Diencephalon (tissue), 2 donors: ENCODE measurements around a stretch of chr1.

- RAMPAGE, long total RNA = no peak
Observed at GRCh38 chr1:2052089-2052452, 1.9 kb downstream of the PRKCZ start.

DNA sequence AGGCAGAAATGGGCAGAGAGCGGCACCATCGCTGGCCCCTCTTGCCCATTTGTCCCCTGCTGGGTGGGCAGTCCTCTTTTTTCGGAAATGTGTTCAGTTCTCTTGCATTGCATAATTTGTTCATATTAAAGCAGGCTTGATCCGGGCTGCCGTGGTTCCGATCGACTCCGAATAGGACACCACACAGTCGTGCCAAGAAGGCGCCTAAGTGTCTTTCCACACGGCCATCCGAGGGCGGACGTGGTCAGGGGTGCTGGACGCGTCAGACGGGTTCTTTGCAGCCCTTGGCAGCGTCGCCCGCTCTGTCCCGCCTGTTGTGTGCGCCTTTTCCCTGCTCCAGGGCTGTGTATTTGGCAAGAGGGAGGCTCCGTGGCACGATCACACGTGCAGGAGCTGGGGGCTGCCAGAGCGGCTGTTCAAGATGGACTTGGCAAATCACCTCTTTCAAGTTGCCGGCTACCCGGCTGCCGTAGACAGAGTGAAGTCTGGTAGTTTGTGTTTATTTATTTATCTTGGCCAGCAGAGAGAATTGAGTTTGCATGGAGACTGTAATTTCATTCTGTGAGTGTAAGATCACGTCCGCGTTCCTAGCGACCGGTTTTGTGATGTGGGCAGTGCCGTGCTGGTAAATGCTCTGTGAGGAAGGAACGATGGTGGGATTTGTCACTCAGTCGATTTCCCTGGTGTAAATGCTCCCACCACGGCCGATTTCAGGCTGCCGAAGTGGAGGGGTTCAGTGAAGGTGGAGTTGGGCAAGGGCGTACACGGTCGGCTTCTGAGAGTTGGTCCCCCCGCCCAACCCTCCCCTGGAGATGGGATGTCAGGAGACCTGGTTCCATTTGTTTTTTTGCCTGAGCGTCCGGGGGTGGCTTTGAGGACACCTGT is 31.9 kb downstream of the PRKCZ start:
- RAMPAGE, long total RNA = no peak

DNA sequence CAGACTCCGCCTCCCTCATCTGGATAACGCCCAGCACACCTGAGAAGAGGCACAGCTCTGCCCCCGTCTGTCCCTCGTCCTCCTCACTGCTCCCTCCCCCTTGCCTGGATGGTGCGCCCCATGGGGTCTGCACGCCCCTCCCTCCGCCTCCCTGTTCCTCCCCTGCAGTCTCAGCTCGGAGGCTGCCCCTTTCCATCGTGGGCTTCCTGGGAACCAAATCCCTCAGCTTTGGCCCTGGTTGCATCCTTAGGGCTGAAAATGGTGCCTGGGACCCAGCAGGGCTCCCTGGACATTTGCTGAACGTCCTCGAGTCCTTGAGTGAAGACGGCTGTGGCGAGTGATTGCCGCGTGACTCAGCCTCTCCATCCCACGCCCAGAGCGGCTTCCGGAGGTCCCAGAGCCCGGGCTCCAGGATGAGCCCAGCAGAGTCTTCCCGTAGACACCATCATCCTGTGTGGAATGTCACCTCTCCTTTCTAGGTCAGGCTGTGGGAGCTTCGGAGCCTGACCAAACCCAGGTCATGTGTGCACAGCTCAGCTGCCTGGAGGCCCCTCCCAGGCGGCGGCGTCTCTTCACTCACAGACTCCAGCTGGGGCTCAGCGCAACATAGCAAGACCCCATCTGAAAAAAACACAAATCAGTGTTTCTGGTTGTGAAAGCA is 38.1 kb downstream of the PRKCZ start:
- RAMPAGE, long total RNA = no peak

GRCh38 chr1:2229818-2230016 is 1.6 kb downstream of the SKI start:
- RAMPAGE, long total RNA = no peak

- RAMPAGE, long total RNA = no peak
Observed at GRCh38 chr1:2230800-2231558, 2.9 kb downstream of the SKI start.

DNA sequence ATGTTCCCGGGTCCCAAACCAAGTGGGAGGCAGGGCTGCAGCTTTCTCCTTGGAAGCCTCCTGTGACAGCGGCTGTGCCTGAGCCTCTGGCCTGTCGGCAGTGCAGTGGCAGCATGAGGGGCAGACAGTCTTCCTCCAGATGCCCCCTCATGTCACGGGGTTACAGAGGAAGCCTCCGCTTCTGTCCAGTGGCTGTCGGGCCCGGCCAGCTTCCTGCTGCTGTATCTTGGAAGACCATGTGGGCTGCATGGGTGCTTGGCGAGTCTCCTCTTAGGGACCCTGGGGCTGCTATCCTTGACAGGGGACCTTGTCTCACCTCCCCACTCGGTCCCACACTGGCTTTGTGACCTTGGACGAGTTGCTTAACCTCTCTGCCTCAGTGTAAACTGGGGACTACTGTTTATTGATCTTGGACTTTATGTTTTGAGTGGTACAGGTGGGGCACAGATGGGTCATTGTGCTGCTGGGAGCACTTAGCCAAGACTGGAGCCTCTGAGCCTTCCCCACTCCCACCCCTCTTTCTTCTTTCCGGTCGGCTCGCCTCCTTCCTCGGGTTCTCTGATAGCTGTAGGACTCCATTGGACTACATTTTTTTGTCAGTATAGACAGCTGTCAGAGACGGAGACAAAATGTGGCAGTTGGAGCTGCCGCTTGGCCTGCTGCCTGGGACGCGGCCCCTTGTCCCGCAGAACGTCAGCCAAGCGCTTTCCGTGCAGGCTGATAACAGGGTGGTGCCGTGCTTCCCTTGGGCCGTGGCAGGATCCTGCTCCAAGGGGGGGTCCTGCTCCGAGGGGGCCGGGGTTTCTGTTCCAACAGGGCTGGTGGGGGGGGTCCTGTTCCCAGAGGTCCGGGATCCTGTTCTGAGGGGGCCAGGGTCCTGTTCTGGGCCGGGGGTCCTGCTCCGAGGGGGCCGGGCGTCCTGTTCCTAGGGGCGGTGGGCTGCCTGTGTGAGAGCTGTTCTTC is 4.6 kb downstream of the SKI start:
- RAMPAGE, long total RNA = no peak

DNA sequence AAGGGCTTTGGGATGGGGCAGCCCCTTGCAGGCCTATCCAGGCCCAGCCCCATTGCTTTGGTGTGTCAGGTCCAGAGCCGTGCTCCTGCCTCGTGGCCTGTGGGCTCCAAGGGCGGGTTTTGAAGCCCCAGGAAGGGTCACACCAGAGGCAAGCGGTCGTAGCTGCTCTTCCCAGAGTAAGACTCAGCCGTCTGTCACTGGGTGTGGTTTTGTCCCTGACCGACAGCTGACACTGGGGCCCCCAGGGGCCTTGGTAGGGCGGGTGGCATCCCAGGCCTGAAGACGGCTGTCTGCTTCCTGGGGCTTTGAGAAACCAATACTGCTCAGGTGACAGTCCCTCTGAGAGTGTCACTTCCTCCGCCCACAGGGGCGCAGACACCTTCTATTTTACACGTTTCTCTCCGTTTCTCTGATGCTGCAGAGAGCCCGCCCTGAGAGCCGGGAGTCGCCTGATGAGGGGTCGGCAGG is 72.2 kb downstream of the SKI start:
- RAMPAGE, long total RNA = no peak

DNA sequence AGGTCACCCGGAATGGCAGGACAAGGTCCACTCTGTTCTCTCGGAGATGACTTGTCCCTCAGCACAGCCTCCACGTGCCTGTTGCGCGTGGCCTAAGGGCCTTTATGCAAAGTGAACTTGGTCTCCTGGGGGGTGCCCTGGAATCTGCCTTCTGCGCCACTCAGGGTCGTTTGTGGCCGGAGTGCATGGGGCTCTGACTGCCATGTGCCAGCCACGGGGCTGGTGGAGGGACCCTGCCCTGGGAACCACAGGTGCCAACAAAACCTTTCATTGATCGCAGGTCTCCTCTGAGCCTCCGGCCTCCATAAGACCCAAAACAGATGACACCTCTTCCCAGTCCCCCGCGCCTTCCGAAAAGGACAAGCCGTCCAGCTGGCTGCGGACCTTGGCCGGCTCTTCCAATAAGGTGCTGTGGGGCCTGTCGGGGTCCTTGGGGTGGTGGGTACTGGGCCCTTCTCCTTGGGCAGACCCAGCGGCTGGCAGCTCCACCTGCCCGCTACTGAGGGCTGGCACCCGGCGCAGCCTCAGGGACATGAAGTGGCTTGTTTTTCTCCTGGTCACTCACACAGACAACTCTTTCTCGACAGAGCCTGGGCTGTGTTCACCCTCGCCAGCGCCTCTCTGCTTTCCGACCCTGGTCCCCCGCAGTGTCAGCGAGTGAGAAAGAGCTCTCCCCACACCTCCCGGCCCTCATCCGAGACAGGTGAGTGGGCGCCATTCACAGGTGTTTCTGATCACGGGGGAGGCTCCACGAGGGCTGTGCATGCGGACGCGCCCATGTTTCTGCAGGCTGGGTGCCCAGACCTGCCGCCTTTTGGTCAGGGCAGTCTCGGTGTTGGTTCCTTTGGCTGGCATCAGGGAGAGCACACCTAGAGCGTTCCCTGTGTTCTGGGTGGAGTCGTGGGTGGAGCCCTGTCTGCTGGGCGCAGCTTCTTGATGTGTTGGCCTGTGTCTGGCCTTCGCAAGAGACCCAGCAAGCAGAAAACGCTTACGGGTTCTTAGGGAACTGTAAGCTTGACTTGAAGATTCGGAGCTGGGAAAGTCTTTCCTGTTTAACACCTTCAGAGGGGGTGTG is 74.9 kb downstream of the SKI start:
- RAMPAGE, long total RNA = no peak

GRCh38 chr1:2384963-2385612 is 6.3 kb downstream of the MORN1 start:
- RAMPAGE, long total RNA = no peak

DNA sequence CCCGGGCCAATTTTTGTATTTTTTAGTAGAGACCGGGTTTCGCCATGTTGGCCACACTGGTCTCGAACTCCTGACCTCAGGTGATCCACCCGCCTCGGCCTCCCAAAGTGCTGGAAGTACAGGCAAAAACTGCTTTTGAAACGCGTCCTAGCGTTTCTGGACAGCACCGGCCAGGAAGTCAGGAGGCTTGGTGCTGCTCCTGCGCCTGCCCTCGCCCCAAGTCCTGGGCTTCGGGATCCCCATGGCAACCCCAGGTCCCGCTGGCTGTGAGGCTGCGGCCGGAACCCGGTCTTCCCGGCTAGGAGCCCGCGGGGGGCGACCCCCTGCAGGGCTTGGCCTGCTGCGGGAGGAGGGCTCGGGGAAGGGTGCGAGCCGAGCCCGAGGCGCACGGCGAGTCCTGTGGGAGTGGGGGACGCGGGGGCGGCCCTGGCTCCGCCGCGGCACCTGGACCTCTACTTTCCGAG is 420 bp downstream of the MORN1 start:
- RAMPAGE, long total RNA = no peak

DNA sequence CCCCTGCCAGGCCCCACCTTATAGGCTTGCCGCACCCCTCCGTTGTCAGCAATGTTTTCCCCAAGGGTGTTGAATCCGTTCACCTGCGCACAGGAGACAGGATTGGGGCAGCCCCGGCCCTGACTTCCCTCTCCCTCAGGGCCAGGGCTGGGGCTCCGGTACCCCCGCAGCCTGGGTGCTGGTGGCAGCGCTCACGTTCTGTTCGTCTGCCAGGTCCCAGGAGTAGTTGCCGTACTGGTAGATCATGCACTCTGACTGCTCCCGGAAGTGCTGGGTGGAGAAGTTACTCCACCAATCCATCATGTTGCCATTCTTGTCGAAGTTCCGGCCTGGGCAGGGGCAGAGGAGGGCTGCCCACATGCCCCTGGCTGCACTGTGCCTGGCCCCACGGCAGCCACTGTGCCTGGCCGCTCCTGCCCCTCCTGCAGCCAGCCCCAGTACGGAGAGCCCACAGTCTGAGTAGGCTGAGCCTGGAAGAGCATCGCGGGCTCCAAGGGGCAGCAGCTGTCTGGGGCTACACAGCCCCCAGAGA is 6.1 kb downstream of the PRXL2B start:
- RAMPAGE, long total RNA = no peak

- RAMPAGE, long total RNA = no peak
Observed at GRCh38 chr1:3069321-3069950, 433 bp downstream of the PRDM16 start.

DNA sequence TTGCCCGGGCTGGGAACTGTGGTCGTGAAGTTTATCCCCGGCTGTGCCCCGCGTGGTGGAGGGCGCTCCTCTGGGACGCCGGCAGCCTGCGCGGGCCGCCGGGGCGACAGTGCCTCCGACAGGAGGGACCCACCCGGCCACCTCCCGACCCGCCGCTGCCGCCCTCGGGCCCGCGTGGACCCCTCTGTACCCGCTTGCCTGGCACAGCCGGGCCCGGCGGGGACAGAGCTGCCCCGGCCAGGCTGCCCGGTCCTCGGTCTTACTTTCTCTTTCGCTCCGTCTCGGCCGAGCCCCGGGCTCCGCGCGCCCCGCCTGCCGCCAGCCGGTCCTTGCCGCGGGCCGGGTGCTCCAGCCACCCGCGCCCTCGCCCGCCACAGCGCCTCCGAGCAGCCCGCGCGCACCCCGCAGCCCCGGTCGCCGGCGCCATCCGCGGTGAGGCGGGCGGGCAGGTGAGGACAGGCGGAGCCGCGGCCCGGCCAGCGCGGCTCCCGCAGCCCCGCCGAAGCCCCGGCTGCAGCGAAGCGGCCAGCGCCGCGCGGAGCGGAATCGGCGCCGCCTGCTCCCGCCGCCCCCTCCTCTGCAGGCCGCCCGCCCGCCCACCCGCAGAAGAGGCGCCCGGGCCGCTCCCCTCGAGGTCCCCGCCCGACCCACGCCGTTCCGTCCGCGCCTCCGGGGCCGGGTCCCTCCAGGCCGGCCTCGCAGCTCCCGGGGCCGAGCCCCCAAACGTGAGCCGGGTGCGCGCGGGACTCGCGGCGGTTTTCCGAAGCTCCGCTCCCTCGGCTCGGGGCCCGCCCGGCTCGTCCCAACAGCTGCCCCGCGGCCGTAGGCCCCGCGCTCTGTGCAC is 1.2 kb downstream of the PRDM16 start:
- RAMPAGE, long total RNA = no peak

DNA sequence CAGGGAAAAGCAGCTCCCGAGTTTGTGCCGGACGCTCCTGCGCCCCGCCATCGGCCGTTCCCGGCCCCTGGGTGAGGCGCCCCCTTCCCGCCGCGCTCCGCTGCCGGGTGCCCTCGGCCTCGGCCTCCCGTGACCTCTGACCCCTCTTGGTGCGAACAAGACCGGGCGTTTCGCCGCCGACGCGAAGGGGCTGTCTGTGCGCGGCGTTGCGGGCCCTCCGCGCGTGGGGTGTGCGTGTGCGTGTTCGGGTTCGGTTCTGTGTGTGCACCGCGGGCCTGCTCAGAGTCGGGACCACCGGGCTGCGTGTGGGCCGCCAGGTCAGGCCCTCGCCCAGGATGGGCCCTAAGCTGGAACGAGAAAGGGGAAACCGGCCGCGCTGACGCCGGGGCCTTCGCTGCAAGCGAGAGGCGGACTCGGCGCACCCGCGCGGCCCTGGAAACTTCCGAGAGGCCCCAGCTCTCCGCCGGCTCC is 1.8 kb downstream of the PRDM16 start:
- RAMPAGE, long total RNA = no peak

DNA sequence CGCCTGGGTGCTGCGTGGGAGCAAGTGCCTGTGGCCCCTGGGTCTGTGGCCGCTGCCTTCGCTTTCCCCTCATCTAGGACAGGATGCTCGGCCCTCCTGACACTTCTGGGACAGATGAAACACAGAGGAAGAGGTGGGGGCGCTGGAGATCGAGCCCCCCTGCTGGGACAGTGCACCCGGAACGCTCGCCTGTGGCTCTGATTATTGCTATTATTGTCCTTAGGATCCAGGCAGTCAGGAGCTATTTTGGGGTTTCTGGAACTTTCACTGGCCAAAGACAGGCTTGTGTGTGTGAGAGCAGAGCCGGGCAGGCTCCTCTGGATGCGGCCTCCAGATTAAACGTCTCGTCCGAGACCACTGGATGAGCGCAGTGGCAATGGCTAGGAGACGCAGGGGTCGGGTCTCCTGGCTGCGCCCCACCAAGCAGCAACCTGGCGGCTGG is 13.9 kb downstream of the PRDM16 start:
- RAMPAGE, long total RNA = no peak

DNA sequence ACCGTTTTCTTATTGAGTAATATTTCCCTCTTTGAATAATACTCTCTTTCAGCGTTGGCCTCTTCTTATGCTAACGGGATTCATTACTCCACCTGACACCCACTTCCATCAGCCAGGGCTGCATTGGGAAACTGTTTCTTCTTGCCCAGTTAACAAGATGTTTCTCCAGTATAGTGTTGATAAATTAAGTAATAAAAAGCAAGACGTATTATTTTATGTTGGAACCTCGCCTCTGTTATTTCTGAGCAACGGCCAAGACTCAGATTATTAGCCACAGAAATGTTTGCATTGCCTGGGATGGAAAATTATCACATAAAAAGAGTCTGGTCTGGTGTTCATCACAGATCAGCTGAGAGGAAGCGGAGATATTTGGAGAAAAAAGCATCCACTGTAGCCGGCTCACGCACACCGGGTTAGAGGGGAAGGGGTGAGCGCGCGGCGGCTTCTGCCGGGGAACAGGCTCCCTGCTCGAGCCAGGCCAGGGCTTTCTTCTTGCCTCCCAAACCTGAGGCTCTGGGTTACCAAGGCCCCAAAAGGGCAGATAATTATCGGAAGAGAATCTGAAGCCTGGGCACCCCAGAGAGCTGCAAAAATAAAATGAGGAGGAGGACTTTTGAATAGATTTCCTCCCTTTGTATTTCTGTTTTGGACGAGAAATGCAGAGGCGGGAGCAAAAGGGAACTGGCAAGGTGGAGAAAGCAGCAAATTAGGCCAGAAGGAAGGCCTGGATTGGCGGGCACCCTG is 189.5 kb downstream of the PRDM16 start:
- RAMPAGE, long total RNA = no peak

DNA sequence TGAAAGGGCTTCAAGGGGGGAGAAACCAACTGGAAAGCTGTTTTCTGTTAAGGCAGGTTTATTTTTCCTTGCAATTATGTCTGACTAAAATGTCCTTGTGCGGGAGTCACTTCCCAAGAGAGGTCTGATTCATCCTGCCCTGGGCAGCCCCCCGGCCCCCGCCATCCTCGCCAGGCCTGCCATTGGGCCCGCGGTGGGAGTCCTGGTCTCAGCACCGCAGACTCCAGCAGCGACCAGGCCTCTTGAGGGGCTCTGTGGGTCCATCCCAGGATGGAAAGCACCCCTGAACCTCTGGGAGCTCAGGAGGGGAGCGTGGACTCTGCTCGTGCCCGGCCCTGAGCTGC is 178.4 kb upstream of the ARHGEF16 start:
- RAMPAGE, long total RNA = no peak

DNA sequence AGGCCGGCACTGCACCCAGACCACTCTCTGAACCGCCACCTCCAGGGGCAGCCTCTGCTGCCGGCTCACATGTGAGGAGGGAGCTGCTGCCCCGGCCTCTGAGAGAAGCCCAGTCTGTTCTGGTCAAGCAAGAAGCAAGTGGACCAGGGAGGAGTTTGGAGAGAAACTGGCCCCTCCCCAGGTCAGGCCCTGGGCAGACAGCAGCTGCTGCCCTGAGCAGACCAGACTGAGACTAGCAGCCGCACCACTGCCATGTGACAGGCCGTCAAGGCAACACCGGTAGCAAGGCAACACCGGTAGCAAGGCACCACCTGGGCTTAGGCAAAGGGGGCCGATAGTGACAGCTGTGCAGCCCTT is 50.3 kb downstream of the ARHGEF16 start:
- RAMPAGE, long total RNA = no peak

GRCh38 chr1:3522826-3523315 is 68.4 kb downstream of the ARHGEF16 start:
- RAMPAGE, long total RNA = no peak

DNA sequence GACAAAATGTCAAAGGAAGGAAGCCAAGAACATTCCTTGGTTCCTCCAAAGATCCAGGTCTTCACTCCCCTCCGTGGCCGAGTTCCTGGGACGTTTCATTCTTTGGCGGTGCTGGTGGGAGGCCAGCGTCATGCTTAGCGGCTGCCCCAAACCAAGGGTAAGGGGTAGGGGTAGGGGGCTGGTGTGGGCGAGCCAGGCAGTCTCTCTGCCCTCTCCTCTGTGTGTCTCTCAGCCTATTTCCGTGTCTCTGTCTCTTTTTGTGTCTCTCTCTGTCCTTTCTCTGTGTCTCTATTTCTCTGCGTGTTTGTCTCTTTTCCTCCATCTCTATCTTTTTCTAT is 49.4 kb downstream of the MEGF6 start:
- RAMPAGE, long total RNA = no peak